ENCODE measurements around a stretch of chr3.

GRCh38 chr3:28575814-28576902 lies 227.5 kb upstream of the AZI2 start:
- RRBS = 2% methylated on average over 18 of the region's 77 CpGs

- RRBS = no CpG with 5 or more reads among the region's 2 CpGs
These were observed 235.4 kb downstream of the RBMS3 start for GRCh38 chr3:29516289-29516671.

DNA sequence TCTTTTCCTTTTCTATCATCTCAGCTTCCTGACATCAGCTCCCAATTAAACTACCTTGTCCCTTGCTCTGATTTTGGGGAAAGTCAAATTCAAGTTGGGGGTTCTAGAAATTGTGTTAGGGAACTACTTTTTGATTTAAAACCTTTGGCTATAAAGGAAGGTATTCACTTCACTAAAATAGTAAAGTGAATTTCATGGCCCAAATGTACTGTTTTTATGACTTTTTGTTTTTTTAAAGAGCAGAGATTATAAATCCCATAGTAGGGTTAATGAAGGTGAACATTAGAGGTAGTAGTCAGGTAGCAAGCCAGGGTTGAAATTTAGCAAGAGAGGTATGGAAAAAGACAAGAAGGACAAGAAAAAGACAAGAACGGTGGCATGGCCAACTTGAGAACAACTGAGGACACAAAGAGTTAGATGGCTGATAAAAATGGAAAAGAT lies 488.0 kb downstream of the RBMS3 start:
- RRBS = no CpG with 5 or more reads among the region's 1 CpG

GRCh38 chr3:30287983-30288439 lies 318.4 kb upstream of the TGFBR2 start:
- RRBS = no CpG with 5 or more reads among the region's 3 CpGs

DNA sequence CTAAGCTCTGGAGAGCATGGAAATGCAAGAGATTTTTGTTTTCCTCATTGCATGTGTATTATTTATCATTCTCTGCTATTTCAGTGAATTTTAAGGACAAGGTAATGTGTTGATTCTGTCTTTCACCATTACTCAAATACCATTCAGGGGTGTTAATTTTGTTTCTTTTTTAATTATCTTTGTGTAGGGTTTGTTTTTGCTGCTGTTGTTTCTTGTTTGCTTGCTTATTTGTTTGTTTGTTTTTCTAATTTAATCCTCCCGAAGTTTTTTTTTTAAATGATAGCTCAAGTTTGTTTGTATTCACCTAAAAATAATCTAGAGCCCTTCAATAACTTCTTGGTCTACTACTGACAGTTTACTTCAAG lies 131.7 kb upstream of the TGFBR2 start:
- RRBS = no CpG with 5 or more reads among the region's 1 CpG

DNA sequence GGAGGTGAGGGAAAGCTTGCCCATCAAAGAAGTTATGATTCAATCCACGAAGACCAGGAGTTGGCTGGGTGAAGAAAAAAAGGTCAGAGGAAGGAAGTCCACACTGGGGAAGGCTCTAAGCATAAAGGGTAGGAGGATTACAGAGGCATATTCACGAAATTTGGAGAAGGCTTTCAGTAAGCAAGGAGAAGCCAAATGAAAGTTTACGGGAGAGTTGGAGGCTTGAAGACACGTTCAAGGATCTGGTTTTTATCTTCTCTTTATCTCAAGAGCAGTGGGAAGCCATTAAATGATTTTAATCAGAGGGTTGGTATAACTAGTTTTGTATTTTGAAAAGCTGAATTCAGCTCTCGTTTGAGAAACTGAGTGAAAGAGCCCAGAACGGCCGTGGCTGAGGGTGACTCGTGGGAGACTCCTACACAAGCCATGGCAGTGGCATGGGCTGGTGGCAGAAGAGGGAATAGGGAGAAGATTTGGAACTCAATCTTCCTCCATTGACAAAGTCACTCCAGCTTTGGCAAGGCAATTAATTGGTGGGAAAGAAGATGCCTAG lies 1.7 kb upstream of the TGFBR2 start:
- RRBS = no CpG with 5 or more reads among the region's 8 CpGs

GRCh38 chr3:30617441-30617896 lies 11.1 kb downstream of the TGFBR2 start:
- RRBS = no CpG with 5 or more reads among the region's 2 CpGs

GRCh38 chr3:30637383-30637680 lies 30.9 kb downstream of the TGFBR2 start:
- RRBS = no CpG with 5 or more reads among the region's 2 CpGs

DNA sequence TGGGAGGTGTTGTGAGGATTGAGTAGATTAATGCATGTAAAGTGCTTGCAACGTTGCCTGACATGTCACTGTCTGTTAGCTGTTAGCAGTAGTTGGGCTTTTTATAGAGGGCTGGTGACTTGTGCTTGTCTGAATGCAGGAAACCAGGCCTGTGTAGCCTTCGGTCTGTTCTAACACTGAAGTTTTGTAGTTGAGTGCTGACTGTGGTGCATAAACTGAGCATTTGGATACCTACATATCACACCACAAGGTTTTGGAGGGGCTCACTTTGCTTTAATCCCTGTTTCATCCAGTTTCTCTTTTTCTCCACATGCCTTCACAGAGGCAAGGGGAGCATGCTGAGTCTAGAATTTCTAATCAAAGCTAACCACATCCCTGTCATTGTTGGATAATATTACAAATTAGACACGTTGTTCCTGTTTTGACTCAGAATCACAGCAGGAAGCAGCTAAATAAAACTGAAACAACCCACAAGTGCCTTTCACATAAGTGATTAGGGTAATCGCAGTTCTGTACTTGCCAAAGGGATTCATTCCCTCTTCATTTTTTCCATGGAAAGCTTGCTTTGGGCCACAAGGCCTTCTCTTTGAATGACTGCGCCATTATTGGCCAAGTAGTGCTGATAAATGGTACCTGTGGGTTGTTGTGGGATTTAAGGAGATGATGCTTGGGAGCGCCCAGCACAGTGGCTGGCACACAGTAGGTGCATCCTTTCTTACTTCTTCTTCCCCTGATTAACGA lies 48.9 kb downstream of the TGFBR2 start:
- RRBS = no CpG with 5 or more reads among the region's 7 CpGs

- RRBS = no CpG with 5 or more reads among the region's 4 CpGs
These were observed 50.2 kb downstream of the TGFBR2 start for GRCh38 chr3:30656548-30657149.

GRCh38 chr3:30664913-30665298 lies 58.5 kb downstream of the TGFBR2 start:
- RRBS = no CpG with 5 or more reads among the region's 6 CpGs

DNA sequence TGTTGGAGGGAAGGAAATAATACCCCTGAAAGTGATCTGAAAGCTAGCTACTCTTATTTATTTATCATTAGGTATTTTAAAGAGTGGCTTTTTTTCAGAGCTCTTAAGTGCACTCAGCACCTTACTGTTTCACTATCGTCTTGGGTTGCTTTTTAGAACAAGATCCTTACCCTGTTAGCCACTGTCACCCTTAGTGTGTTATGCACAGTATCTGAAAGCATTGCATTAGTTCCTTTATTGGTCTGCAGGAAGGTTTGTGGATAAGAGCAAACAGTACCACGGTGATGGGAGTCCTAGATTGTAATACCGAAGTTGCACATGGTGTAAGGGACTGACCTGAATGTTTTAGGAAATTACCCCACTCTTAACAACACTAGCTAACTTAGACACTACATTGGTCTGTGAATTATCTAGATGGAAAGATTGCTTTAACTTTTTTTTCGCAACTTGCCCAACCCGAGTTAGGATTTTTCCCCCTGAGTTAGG lies 1.2 kb downstream of the STT3B start:
- RRBS = no CpG with 5 or more reads among the region's 5 CpGs

GRCh38 chr3:31621599-31622244 lies 89.0 kb downstream of the STT3B start:
- RRBS = no CpG with 5 or more reads among the region's 5 CpGs

GRCh38 chr3:31959763-31960919 lies 20.9 kb downstream of the OSBPL10 start:
- RRBS = no CpG with 5 or more reads among the region's 7 CpGs

DNA sequence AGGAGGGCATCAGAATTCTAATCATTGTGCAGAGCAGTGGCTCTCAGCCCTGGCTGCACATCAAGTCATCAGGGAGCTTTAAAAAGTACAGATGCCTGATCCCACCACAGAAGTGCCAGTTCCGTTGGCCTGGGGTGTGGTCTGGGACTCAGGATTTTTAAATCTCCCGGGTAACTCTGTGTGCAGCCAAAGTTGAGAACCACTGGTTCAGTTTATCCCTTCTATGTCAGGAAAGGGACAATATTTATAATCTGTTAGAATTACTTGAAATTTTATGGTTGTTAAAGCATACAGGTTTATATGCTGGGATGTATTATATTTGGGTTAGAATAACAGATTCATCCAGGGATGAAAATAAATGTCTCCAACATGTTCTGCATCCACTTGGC lies 20.3 kb downstream of the GPD1L start:
- RRBS = no CpG with 5 or more reads among the region's 2 CpGs

DNA sequence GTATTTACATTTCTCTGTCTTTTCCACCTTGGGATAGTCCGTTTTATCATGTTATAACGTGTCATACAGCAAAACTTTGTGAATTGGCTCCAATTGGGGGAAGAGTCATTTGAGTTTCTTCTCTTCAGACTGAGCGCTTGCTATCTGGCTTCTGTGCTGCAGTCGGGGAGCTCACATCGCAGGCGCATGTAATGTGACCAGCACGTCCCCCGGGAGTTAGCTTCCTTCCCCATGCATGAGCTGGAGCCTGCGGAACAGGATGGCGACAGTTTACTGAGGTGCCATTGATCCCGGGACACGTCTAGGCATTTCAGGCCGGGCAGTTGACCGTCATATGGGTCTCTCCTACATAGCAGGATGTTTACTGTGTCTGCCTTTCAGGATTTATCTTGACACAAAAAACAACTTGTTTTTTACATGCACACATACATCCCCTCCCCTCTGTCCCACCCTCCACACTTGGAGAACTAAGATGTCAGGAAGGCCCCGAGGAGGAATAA lies 44.8 kb downstream of the CMTM8 start:
- RRBS = 14% methylated on average over 3 of the region's 15 CpGs

DNA sequence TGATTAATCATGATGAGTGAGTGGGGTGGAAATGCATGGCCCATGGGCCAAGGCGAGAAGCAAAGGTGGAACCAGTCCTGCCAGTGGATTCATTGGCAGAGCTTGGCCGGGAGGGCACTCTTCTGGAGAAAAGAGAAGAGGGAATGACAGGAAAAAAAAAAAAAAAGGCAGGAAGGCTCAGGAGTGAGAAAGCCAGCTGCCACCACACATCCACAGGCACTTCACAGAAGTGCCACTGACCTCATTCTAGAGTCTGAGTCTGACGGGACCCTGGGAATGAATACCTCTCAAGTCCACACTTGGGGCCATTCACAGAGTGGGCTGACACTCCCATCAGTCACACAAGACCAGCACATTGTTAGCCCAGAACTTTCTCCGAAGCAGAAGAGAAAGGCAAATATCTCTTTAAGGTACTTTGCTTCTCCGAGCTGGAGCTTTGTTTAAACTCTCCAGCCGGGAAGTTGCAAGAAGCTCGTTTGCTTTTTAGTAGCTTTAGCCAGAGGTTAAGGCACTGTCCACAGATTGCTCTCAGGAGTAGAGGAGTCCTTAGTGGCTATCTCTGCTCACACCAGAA lies 53.9 kb downstream of the CMTM6 start:
- RRBS = no CpG with 5 or more reads among the region's 7 CpGs

DNA sequence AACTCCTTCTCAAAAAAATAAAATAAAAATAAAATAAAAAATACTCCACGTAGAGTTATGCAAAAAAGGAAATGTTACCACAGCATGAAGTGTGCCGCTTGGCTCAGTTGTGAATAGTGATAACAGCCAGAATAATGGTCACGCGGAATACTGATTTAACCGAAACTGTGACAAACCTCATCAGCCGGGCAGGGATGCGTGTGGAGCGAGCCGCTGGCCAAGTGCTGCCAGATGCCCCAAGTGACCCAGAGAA lies 35.4 kb downstream of the CMTM6 start:
- RRBS = no CpG with 5 or more reads among the region's 9 CpGs

DNA sequence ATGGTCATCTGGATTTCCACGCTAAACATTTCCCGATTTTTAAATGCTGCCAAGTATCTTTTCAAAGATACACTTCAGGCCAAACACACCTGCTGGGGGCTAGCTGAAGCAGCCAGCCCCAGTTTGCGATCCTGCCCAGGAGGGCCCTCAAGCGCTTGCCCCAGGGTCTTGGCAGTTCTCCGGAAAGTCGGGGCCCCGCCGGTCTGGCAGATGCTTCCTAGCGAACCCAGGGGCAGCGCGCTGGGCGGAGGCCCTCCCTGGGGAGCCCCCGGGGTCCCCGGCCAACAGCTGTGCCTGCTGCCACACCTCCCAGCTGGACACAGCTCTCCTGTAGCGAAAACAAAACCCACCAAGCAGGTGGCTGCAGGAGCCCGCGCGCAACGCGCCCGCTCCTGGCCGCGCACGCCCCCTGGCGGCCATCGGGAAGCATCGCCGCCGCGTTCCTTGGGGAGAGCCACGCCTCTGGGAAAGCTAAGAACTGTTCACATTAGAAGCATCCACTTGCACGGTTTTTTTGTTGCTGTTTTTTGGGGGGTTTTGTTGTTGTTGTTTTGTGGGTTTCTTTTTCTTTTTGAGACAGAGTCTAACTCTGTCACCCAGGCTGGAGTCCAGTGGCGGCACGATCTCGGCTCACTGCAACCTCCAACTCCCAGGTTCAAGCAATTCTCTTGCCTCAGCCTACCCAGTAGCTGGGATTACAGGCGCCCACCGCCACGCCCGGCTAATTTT lies 34.9 kb downstream of the CMTM6 start:
- RRBS = 3% methylated on average over 6 of the region's 39 CpGs